ENCODE data around the genes BACH1, KRTAP27-1, KRTAP13-3, KRTAP6-3 and KRTAP21-2.

- RRBS = 2% methylated on average over 34 of the region's 88 CpGs
Observed at GRCh38 chr21:29298170-29298985, at the start of gene BACH1. TSS of gene BACH1 (plus strand) at chr21:29298922.

- RRBS = no CpG with 5 or more reads among the region's 3 CpGs
Observed at GRCh38 chr21:29303211-29303624, 4.5 kb downstream of the BACH1 start.

DNA sequence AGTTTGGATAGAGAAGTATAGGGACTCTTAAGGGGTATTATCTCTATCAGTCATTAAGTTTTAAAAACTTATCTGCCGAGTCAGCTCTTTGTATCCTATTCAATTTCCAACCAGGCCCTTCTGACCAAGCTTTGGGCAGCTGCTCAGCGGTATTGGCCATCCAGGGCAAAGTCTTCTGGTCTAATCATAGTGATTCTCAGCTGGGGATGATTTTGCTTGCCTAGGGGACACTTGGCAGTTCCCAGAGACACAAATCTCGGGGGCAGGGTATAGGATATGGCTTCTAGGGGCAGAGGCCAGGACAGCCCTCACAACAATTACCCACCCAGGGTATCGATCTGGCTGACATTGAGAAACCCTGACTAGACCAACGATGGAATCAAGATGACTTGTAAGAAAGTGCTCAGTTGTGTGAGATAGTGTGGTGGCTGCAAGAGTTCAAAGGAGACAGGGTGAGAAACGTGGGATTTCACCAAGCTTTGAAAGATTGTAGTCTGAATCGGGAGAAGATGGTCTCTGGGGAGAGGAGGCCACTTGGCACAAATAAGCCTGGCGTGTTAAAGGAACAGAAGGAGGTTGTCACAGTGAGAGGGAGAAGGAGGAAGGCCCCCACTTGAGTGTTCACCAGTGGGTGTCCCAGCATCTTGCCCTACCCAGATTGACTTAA is 47.8 kb downstream of the BACH1 start:
- RRBS = no CpG with 5 or more reads among the region's 8 CpGs

GRCh38 chr21:29473612-29474310 is 175.0 kb downstream of the BACH1 start:
- RRBS = no CpG with 5 or more reads among the region's 3 CpGs

GRCh38 chr21:30227569-30228136 is 11.8 kb upstream of the CLDN8 start:
- RRBS = no CpG with 5 or more reads among the region's 4 CpGs

DNA sequence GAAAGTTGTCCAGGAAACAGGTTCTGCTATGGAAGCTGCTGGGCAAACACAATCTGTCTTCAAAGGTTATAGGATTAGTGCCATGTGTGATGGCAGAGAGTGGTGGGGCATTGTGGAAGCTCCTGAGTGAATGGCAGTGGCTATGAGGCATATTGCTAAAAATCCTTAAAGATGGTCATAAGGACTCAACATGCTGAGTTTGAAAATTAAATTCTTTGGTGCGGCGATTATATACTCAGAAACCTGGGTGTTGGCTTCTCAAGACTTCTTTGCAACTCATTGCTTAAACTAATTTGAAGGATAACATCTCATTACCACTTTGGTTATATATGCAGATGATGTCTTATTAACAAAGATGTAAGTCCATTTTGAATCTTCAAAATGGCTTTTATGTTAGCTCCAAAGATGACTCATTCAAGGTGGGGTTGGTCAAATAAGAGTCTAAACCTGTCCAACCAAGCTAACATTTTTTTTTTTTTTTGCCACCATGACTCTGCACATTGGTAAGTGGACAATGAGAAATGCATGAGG is at the start of gene KRTAP27-1:
KRTAP27-1 (minus strand) TSS at position 177 of the 531 bp plus-strand sequence.
- RRBS = no CpG with 5 or more reads among the region's 2 CpGs

- RRBS = no CpG with 5 or more reads among the region's 4 CpGs
Observed at GRCh38 chr21:30425697-30426195, at the start of gene KRTAP13-3. TSS of gene KRTAP13-3 (minus strand) at chr21:30425926.

DNA sequence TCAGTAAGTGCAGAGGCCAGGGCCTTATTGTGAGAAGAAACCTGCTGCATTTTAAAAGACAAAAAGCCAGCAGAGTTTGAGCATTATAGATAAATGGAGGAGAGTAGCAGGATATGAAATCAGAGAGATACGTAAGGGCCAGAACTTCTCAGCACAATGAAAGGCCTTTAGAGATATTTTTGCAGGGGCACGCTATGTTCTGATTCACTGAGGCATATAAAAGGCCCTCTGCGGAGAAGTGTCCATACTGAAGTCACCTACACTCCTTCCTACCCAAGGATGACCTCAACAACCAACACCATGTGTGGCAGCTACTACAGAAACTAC is at the start of gene KRTAP6-3:
KRTAP6-3 (plus strand) TSS at position 274 of the 327 bp plus-strand sequence.
- RRBS = no CpG with 5 or more reads among the region's 3 CpGs

- RRBS = no CpG with 5 or more reads among the region's 2 CpGs
Observed at GRCh38 chr21:30747094-30747468, at the start of gene KRTAP21-2. TSS of gene KRTAP21-2 (minus strand) at chr21:30747259.

- RRBS = no CpG with 5 or more reads among the region's 11 CpGs
Observed at GRCh38 chr21:31135530-31136012, 97.3 kb upstream of the KRTAP19-8 start.

- RRBS = no CpG with 5 or more reads among the region's 2 CpGs
Observed at GRCh38 chr21:31185774-31186008, 147.4 kb upstream of the KRTAP19-8 start.

DNA sequence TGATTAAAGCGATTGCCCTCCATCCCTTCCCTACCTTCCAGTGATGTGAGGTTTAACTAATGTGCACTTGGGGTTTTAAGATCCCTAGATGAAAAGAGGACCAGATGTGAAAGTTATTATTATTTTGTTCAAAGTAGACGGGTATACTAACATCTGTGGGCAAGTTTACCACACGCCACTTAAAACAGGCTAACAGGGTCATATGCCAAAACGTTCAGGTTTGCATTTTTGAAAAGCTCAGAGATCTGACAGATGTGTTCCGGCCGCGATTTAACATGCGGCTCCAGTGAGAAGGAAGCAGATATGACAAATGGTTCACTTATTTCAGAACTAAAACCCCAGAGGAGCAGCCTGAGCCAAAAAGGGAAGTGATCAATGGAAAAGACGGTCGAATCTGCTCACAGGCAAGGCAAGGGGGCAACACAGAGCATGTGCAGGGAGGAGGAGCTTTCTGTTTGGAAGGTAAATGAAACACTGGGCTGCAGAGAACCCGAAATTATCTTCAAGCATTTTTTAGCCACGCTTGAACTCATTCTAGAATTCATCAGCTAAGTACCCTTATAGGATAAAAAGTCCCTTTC is 17.2 kb downstream of the TIAM1 start:
- RRBS = no CpG with 5 or more reads among the region's 12 CpGs

GRCh38 chr21:31370814-31371091 is 26.7 kb upstream of the TIAM1 start:
- RRBS = no CpG with 5 or more reads among the region's 2 CpGs

- RRBS = no CpG with 5 or more reads among the region's 8 CpGs
Observed at GRCh38 chr21:31554521-31555211, 104.8 kb upstream of the SOD1 start.

DNA sequence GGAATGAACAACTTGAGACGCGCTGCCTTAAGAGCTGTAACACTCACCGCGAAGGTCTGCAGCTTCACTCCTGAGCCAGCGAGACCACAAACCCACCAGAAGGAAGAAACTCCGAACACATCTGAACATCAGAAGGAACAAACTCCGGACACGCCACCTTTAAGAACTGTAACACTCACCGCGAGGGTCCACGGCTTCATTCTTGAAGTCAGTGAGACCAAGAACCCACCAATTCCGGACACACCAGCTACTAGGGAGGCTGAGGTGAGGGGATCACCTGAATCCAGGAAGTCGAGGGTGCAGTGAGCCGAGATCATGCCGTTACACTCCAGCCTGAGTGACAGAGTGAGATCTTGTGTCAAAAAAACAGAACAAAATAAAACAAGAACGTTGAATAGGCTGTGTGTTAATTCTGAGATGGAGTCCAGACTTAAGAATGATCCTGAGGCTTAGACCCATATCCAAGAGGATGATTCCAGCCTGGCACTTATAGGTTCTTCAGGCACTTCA is 4.3 kb upstream of the SOD1 start:
- RRBS = no CpG with 5 or more reads among the region's 16 CpGs

DNA sequence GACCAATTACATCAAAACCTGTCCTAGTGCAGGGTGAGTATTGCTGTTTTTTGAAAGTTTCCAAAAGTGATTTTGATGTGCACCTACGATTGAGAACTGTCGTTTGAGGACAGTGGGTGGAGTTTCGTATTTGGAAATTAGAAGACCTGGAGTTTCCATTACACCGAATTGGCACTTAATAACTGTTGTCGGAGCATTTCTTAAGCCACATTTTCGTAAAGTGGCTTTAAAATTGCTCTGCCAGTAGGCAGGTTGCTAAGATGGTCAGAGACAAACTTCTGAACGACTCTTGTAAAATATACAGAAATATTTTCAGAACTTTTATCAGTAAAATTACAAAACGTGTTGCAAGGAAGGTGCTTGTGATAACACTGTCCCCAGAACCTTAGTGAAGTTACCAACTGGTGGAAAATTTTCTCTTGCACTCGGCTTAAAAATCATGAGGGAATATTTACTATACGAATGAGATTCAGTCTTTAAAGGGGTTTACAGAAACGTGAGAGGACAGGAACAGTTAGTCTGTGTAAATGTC is 1.2 kb downstream of the SOD1 start:
- RRBS = no CpG with 5 or more reads among the region's 11 CpGs

- RRBS = 2% methylated on average over 44 of the region's 88 CpGs
Observed at GRCh38 chr21:31730678-31731764, 897 bp downstream of the SCAF4 start.

DNA sequence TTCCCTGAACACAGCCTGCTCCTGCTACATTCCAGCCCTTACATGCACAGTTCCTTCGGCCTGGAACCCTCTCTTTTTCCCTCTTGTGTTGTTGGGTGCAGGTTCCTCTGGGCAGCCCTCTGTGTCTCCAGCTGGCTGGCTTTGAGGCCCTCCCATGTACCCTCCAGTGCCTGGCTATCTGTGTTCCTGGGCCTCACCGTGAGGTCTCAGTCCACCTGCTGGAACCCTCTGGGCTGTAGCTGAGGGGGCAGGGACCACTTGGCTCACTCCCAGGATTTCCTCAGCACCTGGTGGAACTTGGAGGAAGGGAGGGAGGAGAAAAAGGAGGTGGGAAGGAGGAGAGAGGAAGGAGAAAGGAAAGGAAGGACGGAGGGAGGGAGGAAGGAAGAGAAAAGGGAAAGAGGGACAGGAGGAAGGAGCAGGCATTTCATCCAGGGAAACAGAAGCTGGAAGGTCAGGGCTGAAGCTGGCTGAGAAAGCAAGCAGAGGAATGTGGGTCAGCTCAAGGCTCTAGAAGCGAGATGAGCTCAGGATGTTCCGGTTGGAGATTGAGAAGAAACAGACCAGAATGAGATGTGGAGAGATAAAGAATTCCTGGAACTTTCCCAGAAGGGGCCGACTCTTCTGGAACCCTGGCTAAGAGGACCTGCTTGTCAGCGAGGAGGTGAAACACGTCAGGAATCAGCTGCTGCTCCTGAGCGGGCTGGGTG is 75.6 kb downstream of the HUNK start:
- RRBS = no CpG with 5 or more reads among the region's 9 CpGs

DNA sequence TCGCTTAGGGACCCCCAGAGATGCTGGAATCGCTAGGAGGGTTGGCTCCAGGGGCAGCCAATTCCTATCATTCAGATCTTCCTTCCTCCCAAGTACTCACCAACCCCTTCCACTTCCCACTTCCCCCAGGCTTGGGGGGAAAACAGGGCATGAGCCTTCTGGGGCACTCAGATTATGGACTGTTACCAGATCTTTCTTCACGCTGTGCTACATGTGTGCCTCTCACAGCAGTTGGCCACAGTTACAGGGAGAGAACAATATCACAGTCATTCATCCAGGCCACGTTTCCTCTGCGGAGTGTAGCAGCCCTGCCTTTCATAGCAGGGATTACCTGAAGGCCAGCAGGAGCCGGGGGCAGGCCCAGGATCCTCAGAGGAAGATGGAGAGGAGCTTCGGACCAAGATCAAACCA is 126.5 kb downstream of the HUNK start:
- RRBS = no CpG with 5 or more reads among the region's 7 CpGs

All from foreskin fibroblast (primary cell).